Anterior vena cava (tissue), 1 donor: ENCODE measurements around a stretch of chr1.

GRCh38 chr1:207308838-207309061 lies 12.7 kb upstream of the CD55 start:
- PRO-cap: no peak

DNA sequence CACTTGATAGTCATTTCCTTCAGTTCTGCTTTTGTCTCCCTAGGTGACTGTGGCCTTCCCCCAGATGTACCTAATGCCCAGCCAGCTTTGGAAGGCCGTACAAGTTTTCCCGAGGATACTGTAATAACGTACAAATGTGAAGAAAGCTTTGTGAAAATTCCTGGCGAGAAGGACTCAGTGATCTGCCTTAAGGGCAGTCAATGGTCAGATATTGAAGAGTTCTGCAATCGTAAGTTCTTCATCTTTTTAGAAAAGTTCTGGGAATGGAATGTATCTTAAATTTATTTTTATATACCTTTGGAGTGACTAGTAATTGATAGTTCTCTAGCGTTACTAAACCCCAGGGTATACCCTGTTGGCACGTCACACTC lies 846 bp downstream of the CD55 start:
- PRO-cap: no peak

DNA sequence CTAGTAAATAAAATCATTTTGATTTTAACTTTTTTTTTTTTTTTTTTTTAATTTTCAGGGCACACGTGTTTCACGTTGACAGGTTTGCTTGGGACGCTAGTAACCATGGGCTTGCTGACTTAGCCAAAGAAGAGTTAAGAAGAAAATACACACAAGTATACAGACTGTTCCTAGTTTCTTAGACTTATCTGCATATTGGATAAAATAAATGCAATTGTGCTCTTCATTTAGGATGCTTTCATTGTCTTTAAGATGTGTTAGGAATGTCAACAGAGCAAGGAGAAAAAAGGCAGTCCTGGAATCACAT lies 38.0 kb downstream of the CD55 start:
- PRO-cap: no peak

- PRO-cap: no peak
Observed at GRCh38 chr1:207393251-207393886, 60.8 kb upstream of the CR2 start.

GRCh38 chr1:207806713-207807325 lies 55.0 kb downstream of the CD46 start:
- PRO-cap: no peak

GRCh38 chr1:207807326-207808718 lies 56.0 kb downstream of the CD46 start:
- PRO-cap: no peak

DNA sequence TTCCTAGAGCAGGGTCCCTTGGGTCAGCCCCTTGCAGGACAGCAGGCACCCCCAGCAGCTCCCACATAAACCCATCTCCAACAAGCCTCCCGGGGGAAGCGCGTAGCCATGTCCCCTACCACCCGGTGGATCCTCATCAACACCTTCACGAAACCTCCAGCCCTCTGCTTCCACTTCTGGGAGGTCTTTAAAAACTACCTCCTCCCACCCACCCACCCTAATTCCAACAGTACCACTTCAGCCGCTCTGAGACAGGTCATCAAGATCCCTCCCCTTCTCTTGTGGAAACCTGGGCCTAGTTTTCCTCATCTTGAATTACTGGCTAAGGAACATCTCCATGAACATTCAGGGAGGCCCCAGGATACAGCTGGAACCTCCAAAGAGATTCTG lies 59.6 kb downstream of the CD46 start:
- PRO-cap: no peak

- PRO-cap: bidirectional peak, plus-strand start at chr1:207818093, minus-strand start at chr1:207817904
Observed at GRCh38 chr1:207817654-207818896, 66.2 kb downstream of the CD46 start.

- PRO-cap: no peak
Observed at GRCh38 chr1:207821584-207822111, 69.8 kb downstream of the CD46 start.

DNA sequence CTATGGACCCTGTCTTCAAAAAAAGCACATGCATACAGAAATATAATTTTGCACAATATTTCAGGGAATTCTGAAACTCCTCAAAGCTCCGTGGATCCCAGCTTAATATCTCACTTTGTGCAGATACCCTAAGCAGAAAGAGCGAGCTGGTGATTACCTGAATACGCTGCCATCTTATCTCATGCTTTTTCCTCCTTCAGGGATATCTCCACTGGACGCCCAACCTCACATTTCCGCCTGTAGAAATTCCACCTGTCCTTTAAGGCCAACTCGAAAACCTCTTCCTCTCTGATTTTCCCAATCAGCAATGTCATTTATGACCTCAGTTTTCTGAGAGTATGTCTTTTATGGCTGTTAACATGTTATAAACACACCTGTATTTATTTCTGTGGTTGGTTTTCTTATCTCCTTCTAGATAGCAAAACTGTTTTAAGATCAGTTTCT lies 41.1 kb downstream of the CD34 start:
- PRO-cap: no peak

- PRO-cap: unidirectional peak, plus-strand start at chr1:207941869; unidirectional peak, plus-strand start at chr1:207941941
Observed at GRCh38 chr1:207941483-207942115, 30.7 kb upstream of the CD34 start.

- PRO-cap: unidirectional peak, plus-strand start at chr1:207962929
Observed at GRCh38 chr1:207962420-207963246, 51.7 kb upstream of the CD34 start.

DNA sequence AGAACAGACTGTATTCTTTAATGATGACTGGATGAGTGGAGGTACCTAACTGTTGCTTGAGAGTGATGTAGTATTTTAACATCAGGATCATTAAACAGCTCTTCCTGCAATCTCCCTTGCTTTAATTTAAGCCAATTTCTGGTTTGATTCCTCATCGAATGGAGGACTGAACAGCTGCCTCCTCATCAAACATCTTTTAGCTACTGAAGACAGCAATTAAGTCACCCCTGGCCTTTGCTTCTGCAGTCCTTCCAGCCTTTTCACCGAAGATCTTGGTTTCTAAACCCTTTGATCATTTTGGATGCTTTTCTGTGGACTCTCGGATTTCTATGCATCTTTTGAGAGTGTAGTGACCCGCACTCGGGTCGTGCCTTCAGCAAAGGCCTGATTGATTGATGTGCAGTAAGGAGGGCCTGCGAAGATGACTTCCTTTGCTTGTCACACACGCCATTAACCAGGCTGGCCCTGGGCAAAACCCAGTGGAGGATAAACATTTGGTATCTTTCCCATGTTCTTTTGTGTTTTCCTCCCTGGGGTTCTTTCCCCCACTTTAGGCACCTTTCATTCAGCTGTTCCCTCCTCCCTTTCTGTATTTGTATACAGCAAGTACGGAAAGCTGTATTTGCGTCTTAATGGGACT lies 157.4 kb upstream of the CD34 start:
- PRO-cap: no peak

DNA sequence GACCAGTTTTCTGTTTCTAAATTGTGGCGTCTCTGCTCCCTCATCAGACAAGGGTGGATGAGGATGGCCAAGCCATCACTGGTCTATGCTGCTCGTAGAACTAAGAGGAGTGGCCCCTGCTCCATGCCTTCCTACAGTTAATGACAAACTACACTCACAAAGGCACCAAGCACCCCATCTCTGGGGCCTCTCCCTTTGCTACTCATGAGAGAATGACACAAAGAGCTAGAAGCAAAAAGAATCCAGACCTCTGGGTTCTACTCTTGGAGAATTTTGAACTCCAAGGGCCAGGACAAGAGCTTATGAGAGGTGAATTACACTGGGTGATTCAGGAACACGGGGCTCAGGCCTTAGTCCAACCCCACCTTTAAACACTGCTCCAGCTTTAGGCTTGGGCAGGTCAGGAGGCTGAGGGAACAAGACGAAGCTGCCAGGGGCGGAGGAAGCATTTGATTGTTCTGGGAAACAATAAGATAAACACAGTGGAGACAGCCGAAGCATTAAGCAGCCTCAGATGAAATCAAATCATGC lies 93.5 kb downstream of the PLXNA2 start:
- PRO-cap: no peak

DNA sequence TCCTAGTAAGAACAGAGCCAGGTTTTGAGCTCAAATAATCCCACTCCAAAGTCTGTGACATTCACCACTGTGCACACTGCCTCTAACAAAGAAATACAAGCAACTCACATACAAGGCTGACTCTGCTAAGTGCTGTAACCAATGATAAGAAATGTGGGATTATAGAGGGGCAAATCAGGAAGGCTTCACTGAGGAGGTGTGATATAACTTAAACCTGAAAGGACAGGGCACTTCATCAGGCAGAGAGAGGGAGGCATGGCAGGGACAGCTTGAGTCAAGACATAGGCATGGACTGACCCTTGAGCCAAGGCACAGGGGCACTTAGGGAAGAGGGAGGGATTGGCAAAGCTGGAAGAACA lies 81.4 kb downstream of the PLXNA2 start:
- PRO-cap: no peak

DNA sequence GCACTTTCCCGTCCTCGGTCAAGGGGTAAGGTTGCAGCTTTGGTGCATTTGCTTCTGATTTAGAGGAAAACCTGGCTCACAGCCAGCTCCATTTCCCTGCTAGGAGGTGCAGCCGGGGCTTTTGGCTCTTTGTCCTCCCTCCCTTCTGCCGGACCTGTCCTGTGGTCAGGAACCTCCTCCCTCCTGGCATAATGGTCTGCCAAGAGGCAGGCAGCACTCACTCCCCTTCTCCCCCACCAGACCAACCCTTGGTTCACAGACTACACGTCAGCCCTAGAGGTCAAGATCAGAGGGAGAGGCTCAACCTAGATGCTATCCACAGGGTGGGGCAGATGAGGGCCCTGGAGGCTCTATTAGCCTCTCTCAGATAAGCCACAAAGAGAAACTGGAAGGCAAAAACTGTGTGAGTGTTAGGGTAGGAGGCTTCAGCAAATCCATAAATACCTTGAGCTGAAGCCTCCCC lies 64.9 kb downstream of the PLXNA2 start:
- PRO-cap: no peak

DNA sequence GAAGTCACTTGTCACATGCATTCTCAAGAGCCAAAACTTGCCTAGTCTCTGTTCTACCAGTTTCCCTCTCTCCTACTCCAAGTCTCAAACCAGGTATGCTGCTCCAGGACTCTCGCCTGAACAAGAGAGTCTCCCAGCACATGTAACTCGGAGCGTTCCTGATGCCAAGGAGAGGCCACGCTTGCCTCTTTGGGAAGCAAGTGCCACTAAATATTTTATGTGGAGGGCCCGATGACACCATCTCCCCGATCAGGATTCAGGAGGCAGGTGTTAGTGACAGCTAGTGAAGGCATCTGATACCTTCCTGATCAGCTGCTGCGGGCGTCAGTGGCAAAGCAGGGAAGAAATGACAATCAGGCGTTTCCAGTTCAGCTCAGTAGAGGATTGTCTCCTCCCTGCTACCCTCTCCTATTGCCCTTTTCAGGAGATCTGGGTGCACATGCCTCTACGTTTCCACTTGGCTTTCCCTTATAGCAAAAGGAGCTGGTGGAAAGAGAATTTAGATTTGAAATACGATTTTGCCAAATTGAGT lies 21.8 kb downstream of the PLXNA2 start:
- PRO-cap: no peak

DNA sequence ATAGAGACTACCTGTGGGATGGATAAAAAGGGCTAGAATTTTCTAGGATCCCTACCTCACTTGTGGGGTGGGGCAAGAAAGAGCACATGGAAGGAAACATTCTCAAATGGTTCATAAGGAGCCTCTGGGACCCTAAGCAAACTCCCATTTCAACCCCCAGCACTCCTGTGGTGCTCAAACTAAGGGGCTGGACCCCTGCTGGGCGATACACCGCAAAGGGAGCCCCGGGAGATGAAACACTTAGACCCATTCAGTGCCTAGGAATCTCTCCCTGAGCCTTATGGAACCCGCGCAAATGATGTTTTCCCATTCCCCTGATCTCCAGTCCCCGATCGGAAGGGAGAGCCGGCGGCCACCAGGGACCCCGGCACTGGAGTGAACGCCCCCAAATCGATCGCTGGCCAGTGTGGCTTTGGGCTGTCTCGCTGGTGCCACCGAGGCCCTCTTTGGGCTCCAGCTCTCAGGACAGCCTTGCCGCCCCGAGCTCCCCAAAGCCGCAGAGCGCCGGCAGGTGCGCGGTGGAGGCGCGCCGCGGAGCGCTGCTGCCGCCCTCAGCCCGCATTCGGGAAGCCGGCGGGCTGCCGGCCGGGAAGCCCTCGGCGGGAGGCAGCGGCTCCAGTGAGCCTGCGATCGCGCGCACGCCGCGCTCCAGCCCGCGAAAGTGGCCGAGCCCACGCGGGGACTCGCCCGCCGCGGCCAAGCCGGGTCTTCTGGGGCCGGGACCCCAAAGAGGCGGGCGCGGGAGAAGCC lies 1.2 kb downstream of the PLXNA2 start:
- PRO-cap: unidirectional peak, plus-strand start at position 561 of the sequence

GRCh38 chr1:208946044-208946472 lies 637.5 kb upstream of the CAMK1G start:
- PRO-cap: no peak

DNA sequence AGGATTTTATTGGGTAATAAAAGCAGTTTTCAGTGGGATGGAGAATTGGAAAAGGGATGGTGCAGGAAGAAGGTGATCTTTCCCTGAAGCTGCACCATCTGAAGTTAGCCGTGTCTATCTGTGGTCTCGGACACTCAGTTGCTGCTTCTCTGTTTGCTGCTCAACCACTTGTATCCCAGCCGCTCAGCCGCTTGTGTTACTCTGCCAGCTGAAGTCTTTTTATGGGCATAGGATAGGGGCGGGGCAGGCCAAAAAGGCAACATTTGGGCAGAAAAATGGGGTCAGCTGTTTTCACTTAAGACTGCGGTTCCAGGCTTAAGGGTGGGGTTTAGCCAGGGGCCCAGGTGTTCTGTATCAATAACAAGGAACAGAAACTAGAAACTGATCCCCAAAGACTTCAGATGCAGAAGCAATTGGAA lies 450.4 kb upstream of the CAMK1G start:
- PRO-cap: no peak